ENCODE data around the gene RNF144A.

DNA sequence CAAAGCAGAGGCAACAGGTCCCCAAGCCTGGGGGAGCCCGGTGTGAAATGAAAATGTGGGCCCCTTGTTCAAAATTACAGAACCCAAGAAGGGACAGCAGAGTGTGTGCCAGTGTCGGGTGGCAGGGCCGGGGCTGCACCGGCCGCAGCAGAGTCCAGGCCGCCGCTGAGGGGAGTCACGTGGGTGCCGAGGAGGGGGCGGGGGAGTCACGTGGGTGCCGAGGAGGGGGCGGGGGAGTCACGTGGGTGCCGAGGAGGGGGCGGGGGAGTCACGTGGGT lies 10.1 kb downstream of the COLEC11 start:
- RRBS: 100% methylated on average over 1 of the region's 17 CpGs

DNA sequence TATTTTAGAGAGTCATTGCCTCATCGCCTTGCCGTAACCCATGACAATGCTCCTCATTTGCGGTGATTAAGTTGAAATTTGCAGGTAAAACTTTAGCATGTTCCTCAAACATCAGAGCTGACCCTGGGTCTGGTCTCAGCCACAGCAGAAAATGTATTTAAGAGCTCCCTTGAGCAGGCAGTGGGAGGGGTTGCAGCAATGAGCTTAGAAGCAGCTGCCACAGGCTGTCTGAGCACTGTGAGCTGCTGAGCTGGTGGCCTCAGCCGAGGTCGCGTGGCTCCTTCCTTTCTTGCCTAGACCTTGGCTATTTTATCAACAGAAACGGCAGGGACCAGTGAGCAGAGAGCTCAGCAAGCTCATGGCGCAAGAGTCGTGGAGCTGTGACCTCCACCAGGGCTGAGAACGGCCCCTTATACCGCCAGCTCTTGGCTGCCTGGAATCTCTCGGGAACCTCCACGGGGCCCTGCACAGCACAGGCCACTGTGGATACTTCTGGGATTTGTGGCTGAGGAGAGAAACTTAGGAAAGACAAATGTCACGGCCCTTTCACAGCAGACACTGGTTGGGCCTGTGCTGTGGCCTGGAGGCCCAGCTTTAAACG lies 1.4 kb downstream of the ALLC start:
- RRBS: no CpG with 5 or more reads among the region's 15 CpGs

DNA sequence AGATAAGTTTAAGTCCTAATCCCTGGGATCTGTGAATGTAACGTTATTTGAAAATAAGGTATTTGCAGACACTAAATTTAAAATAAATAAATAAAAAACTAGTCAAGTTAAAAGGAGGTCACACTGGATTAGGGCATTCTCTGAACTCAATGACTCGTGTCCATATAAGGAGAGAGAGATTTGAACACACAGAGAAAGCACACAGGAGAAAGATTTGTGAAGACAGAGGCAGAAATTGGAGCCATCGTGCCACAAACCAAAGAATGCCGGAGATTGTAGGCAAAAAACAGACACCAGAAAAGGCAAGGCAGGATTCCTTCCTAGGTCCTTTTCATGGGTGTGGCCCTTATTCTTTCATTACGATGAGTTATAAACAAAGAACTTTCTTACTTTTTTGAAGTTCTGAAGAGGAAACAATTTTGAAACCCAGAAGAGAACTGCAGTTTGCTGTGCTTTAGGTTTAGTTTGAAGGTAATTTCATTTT lies 981.6 kb downstream of the DCDC2C start:
- RRBS: no CpG with 5 or more reads among the region's 5 CpGs

DNA sequence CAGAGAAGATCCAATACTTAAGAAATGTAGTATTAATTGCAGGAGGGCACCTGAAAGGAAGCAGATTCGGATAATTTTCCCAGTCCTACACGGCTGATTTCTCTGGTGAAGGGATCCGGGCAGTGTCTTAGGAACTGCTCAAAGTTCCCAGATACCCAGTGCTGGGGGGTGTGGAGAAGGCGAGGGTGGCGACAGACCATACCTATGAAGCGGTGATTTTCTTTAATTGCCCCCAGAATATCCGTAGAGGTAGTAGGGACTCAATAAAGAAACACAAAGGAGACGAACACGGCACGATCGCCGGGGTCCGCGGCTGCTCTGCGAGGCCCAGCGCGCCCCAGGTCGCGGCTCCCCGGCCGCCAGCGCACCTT lies 1.4 kb upstream of the SOX11 start:
- RRBS: no CpG with 5 or more reads among the region's 22 CpGs

GRCh38 chr2:6771868-6772782 lies 93.6 kb downstream of the CMPK2 start:
- RRBS: no CpG with 5 or more reads among the region's 22 CpGs

DNA sequence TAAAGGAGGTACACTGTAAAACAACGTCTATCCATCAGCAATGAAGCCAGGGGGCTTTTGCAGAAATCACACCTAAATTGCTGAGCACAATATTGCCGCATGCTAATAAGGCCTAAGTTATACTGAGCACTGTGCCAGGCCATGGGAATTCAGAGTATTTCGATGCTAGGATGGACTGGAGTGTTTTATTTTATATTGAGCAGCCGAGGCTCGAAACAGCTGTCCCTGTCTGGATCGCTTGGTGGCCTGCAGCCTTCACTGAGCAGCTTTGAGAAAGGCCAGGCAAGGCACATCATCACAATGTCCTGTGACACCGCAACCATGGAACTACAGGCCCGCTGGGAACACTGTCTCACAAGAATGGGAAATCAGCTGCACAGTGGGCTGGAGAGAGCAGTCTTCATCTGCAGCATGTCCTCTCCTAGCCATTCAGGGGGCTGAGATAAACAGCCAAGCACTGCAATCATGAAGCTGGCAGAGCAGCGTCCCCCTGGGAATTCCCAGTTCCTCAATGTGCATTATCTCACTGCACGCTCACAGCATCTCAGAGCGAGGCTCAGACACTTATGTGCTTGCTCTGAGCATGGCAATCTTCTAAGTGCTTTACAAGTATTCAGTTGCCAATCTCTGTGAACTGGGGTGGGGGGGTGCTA lies 2.0 kb downstream of the CMPK2 start:
- RRBS: no CpG with 5 or more reads among the region's 11 CpGs

GRCh38 chr2:6917126-6917726 lies at the start of gene RNF144A:
Gene RNF144A (plus strand): TSS chr2:6917412.
- RRBS: 1% methylated on average over 34 of the region's 80 CpGs

DNA sequence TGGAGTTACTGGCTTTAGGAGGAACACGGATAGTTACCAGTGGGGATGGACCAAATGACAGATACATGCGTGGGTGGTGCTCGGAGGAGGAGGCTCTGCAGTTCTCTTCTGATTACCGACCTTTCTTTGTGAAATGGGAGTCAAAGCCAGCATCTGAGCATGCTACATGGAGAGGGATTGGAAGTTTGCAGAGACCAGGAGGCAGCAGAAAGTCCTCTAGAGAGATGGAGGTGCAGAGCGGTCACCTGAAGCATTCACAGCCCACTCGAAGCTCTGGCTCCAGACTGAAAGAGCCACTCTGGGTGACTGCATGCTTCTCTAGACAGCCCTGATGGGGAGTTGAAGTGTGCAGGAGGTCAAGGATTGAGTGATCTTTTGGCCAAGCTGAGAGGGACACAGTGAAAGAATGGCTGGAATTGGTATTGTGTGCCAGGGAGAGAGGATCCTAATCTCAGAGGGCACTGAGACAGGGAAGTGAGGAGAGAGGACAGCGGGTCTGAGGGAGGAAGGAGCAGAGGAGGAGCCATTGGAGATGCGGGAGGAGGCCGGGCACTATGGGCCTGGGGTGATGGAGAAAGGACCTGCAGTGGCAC lies 26.5 kb downstream of the RNF144A start:
- RRBS: no CpG with 5 or more reads among the region's 9 CpGs

GRCh38 chr2:7016728-7017119 lies 99.5 kb downstream of the RNF144A start:
- RRBS: no CpG with 5 or more reads among the region's 5 CpGs

GRCh38 chr2:7031338-7032046 lies 114.3 kb downstream of the RNF144A start:
- RRBS: no CpG with 5 or more reads among the region's 19 CpGs

DNA sequence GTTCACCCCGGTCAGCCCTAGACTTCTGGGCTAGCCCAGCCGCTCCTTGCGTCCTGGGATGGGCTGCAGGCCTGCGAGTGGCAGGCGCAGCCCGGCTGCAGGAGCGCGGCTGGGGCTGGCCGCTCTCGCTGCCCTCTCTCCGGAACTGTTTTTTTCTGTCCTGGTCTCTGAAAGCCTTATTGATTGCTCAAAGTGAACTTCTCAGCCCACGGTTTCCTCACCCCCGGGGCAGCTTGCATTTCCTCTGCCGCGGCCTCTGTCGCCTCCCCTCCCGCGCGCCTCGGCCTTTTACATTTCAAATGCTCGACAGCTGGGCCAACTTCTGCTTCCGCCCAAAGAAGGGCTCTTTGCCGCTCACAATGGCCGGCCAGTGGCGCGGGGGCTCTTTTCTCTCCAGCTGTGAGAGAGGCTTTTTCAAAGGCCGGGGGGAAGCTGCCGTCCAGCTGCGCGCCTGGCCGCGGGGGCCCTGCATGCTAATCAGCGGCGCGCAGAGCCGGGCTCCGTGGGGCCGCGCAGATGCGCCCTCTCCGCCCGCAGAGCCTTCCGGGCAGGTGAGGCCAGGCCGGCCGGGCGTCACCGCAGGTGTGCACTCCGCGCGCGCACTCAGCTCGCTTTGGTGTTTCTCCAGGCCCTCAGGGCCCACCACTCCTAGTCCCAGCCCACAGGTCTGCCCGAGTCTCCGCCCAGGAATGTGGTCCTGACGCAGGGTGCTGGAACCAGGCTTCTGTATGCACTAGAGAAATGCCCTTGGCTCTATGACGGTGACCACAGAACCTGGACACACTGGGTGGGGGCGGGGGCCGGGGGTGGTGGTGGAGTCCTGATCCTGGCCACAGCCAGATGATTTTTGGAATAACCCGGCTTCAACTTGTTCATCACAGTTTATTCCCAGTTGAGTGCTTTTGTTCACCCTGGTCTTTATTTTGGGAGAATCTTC lies 514.0 kb downstream of the RNF144A start:
- RRBS: 29% methylated on average over 27 of the region's 59 CpGs

GRCh38 chr2:7879167-7879621 lies 802.7 kb upstream of the ID2 start:
- RRBS: 77% methylated on average over 2 of the region's 5 CpGs

- RRBS: no CpG with 5 or more reads among the region's 13 CpGs
Measured at GRCh38 chr2:7950041-7950667, 731.7 kb upstream of the ID2 start.

GRCh38 chr2:8090813-8091526 lies 590.9 kb upstream of the ID2 start:
- RRBS: no CpG with 5 or more reads among the region's 4 CpGs

- RRBS: 92% methylated on average over 1 of the region's 21 CpGs
Measured at GRCh38 chr2:8219900-8220580, 461.8 kb upstream of the ID2 start.

- RRBS: no CpG with 5 or more reads among the region's 12 CpGs
Measured at GRCh38 chr2:8581086-8581977, 100.5 kb upstream of the ID2 start.

DNA sequence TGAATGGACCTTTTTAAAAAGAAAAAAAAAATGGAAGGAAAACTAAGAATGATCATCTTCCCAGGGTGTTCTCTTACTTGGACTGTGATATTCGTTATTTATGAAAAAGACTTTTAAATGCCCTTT lies 1.8 kb downstream of the ID2 start:
- RRBS: no CpG with 5 or more reads among the region's 1 CpG

GRCh38 chr2:8684381-8684926 lies 2.6 kb downstream of the ID2 start:
- RRBS: no CpG with 5 or more reads among the region's 6 CpGs

DNA sequence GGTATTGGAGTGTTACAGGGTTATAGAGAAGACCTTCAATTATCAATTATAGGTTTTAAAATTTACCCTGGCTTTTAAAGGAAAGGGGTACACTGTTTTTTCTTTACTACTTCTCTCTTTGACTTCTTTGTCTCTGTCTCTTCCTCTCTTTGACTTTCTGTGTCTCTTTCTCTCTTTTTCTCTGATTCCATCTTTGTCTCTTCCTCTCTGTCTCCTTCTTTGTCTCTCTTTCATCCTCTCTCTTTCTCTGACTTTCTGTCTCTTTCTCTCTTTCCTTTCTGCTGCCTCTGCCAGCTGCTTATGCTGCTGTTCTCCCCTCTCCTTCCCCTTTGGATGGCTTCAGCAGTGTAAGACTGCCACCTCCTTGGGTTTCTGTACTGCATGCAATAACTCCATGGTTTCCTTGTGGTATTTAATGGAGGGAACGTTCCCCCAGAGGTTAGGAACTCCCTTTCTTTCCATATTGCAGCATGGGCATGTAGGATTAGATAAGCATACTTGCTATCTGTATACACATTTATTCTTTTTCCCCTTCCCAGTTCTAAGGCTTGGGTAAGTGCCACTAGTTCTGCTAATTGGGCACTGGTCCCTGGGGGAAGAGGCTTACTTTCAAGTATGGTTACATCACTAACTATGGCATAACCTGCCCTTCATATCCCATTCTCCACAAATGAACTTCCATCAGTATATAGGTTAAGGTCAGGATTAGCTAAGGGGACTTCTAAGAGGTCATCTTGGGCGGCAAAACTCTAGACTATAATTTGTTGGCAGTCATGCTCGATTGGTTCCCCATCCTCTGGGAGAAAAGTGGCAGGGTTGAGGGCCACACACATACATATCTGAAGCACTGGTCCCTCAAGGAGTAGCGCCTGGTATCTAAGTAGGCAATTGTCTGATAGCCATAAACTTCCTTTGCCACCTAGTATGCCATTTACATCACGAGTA lies 59.9 kb upstream of the KIDINS220 start:
- RRBS: no CpG with 5 or more reads among the region's 5 CpGs

GRCh38 chr2:9107202-9108078 lies 99.2 kb upstream of the ASAP2 start:
- RRBS: no CpG with 5 or more reads among the region's 17 CpGs

Measured in Jurkat, Clone E6-1 (cell line).